ENCODE measurements around the gene NRP2.

DNA sequence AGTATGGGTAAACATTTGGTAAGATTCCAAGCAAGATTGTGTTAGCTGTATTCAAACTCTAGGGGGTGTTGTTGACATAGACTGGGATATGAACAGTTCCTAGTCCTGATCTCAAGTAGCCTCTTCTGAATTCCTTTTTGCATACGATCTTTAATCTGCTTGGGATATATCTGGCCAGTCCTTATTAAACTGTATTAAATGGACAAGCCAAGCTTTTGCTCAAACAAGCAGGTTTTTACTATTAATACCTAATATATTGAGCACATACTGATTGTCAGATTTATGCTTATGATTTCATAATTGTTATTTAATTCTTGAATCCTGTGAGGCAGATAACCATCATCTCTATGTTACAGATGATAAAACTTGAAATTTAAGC lies 13.5 kb downstream of the NOP58 start:
- RRBS, result no CpG with 5 or more reads among the region's 1 CpG

GRCh38 chr2:202288864-202289091 lies 23.2 kb downstream of the NOP58 start:
- RRBS, result no CpG with 5 or more reads among the region's 6 CpGs

GRCh38 chr2:202608564-202608810 lies 26.3 kb upstream of the FAM117B start:
- RRBS, result no CpG with 5 or more reads among the region's 2 CpGs

- RRBS, result no CpG with 5 or more reads among the region's 5 CpGs
Measured at GRCh38 chr2:202766137-202766873, 105.3 kb downstream of the ICA1L start.

- RRBS, result no CpG with 5 or more reads among the region's 6 CpGs
Measured at GRCh38 chr2:203623187-203623609, 83.2 kb upstream of the CD28 start.

DNA sequence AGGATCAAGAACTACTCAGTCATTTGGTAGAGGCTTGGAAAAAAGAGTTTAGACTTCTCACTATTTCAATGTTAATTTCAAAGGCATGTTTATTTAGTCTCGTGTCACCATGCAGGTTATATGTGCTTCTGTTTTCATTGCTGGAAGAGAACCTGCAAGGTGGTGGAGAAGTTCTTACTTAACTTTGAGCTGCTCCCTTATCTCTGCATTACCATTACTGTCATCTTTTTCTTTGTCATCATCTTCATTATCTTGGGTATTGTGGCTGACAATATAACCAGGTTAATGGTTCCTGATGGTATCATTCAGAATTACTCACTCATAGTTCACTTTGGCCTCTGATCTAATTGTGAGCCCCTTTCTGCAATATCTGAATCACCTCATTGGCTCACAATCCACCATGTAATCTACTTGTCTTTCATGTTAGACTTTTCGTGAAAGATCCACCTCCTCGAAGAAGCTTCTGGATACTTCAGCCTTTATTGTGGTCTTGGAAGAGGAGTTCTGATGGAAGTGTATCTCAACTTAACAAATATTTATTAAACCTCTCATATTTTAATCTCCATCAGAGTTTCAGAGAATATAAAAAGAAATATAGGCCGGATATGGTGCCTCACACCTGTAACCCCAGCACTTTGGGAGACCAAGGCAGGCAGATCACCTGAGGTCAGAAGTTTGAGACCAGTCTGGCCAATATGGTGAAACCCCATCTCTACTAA lies 5.0 kb downstream of the CD28 start:
- RRBS, result no CpG with 5 or more reads among the region's 4 CpGs

DNA sequence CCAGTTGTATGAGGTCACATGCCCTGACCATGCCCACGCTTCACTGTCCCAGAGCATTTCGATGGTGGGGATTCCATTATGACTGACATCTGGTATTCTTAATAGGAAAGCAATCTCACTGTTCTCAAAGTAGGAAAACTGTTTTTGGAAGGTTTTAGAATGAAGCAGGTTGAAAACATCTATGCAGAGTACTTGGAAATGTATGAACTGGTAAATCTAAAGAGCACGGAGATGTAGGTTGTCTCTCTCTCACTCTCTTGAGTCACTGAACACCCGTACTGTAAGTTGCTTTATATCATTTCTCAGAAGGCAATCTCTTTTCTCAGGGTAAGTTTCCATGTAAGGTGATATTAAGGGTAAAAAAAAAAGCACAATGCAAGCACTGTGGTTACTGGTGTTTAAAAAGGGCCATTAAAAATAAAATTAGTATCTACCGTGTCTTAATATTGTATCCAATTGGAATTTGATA lies 36.9 kb upstream of the CTLA4 start:
- RRBS, result no CpG with 5 or more reads among the region's 5 CpGs

GRCh38 chr2:203951307-203952025 lies 14.9 kb downstream of the ICOS start:
- RRBS, result no CpG with 5 or more reads among the region's 11 CpGs

DNA sequence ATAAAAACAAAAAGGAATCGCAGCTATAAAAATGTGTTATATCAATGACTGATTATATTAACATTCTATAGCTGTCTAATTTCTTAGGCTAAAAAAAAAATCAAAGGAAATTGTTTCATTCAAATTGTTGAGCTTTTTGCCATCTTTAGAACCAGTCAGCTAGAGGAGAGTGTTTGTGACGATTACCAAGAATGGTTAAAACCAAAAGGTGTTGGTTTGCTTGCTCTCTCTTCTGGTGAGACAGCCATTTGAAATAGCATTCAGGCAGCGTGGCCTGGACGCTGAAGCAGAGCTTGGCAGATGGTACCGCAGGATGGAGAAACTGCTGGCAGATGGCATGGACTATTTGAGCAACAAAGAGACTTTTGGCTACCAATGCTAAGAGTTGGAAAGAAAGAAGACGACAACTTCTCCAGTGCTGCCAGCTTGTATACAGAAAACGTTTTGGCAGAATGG lies 314.9 kb downstream of the PARD3B start:
- RRBS, result no CpG with 5 or more reads among the region's 7 CpGs

DNA sequence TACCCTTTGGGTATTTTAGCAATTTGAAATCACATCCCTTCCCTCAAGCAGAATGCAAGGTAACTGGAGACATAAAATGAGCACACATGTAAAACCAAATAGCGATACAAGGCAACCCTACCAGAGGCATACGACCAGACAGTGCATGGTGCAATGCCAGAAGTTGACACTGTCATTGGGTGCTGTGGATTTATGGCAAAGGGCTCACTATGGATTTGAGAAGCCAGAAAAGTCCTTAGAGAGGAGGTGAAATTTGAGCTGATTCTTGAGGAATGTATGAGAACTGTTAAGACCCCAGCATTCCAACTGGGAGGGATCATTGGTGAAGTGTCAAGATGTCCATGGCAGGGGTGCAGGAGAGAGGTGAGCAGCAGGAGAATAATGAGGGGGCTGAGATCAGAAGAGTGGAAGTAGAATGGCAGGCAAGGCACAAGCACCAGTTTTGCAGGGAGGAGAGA lies 342.4 kb downstream of the PARD3B start:
- RRBS, result no CpG with 5 or more reads among the region's 2 CpGs

- RRBS, result no CpG with 5 or more reads among the region's 5 CpGs
Measured at GRCh38 chr2:205565732-205566553, 116.4 kb upstream of the NRP2 start.

DNA sequence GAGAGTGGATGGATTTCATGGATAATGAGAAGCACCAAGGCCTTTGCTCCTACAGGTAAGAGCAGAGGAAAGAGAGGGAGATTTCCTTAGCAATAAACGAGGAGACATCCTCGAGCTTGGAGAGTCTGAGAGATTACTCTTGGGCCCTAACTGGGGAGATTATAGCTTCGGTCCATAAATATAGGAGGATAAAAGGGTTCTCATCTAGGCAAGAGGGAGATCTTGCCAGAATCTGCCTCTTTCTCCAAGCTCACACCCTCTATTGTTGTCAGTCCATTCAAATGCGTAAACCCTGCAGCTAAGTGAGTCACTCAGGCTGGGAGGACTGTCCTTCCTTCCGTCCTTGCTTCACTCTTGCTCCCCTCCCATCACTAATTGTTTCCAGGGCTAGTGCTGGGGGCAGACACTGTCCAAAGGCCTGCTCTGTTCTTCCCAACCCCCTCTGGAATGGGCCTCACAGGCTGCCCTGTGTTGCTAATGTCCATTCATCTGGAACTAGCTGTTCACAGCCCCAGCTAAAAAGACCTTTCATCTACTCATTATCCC lies 32.0 kb upstream of the NRP2 start:
- RRBS, result no CpG with 5 or more reads among the region's 5 CpGs

DNA sequence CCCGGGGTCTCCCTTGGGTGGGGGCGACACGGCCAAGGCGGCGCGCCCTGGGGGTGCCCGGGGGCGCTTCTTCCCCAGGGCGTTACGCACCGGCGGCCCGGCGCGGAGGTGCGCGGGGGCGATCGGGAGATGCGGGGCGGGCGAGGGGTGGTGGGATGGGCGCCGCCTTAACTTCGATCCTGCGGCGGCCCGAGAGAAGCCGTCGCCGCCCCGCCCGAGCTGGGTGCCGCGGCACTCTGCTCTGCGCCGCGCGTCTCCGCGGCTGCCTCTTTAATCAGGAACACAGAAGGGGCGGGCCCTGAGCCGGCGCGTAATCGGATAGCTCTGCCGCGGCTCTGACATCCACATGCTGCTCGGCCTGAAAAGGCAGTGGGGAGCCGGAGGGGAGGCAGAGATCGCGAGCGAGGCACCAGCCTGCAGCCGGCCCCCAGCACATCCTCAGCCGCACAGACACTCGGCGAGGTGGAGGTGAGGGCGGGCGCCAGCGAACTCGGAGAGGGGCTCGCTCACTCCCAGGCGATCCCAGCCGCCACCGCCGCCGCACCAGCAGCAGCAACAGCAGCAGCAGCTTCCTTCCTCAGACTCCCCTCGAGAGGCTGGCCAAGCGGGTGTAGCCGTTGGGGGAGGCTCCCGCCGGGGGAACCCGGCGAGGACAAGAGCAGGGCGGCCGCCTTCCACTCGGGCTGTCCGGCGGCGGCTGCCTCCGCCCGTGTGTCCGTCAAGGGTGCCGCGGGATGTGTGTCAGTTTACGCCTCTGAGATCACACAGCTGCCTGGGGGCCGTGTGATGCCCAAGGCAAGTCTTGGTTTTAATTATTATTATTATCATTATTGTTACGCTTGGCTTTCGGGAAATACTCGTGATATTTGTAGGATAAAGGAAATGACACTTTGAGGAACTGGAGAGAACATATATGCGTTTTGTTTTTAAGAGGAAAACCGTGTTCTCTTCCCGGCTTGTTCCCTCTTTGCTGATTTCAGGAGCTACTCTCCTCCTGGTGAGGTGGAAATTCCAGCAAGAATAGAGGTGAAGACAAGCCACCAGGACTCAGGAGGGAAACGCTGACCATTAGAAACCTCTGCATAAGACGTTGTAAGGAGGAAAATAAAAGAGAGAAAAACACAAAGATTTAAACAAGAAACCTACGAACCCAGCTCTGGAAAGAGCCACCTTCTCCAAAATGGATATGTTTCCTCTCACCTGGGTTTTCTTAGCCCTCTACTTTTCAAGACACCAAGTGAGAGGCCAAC lies at the start of gene NRP2:
TSS of gene NRP2 (plus strand) at position 391 of the 1,250 bp plus-strand sequence.
- RRBS, result 3% methylated on average over 21 of the region's 96 CpGs

GRCh38 chr2:205685254-205686110 lies 3.2 kb downstream of the NRP2 start:
- RRBS, result under 1% methylated on average over 12 of the region's 79 CpGs

GRCh38 chr2:205688727-205689125 lies 6.4 kb downstream of the NRP2 start:
- RRBS, result no CpG with 5 or more reads among the region's 3 CpGs

DNA sequence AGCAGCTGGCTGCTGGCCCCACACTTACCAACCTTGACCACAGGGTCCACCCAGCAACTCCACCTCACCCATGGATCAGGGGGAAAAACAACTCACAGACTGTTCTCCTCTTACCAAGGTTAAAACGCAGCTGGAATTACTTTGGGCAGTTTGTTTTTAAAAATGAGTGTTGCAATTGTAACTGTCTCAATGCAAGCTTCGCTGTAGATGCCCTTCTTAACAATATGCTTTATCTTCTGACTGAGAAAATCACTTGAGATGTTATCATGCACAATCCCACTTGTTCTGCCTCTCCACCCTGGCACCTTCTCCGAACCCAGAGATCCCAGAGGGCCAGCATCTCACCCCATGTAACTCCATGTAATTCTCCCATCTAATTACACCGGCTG lies 22.2 kb downstream of the NRP2 start:
- RRBS, result no CpG with 5 or more reads among the region's 4 CpGs

- RRBS, result no CpG with 5 or more reads among the region's 6 CpGs
Measured at GRCh38 chr2:205715063-205715511, 32.8 kb downstream of the NRP2 start.

- RRBS, result no CpG with 5 or more reads among the region's 3 CpGs
Measured at GRCh38 chr2:205834710-205835316, 152.5 kb downstream of the NRP2 start.

DNA sequence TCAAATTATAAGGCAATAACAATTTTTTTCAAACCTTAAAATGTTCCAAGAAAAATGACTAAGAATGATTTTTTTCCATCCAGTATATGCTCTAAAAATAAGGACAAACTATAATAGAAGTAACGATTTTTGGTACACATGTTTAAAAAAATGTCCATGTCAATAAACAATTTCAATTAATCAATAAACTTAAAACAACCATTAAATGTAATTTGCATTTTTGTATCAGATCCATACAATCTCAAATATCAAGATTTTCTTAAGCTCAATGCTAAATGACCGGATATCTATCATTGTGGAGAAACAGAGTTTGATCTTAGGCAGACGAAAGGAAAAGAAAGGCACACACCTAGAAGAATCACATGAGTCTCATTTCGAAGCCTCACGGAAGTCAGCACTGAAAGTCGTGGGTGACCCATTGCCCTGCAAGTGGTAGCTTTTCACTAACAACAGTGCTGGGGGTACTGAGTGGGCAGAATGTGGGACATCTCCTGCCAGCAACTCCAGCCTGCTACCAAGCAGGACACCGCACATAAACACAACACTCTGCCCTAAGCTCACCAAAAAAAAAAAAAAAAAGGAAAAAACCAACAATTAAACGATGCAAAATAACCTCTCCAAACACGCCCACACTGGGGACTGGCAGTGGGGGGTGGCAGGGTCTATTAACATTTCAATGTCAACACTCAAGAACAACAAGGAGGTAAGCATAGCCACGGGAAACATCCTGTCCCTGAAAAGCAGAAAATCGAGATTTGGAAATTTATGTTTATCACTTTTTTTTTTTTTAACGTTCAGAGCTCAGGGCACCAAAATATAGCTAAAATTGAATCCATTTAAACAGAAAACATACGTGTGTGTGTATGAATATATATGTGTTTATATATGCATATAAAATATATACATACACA lies 2.4 kb downstream of the INO80D start:
- RRBS, result no CpG with 5 or more reads among the region's 13 CpGs